Pulmonary artery (tissue), 1 donor: ENCODE measurements around the genes KRT79, KRT8 and ZNF740.

DNA sequence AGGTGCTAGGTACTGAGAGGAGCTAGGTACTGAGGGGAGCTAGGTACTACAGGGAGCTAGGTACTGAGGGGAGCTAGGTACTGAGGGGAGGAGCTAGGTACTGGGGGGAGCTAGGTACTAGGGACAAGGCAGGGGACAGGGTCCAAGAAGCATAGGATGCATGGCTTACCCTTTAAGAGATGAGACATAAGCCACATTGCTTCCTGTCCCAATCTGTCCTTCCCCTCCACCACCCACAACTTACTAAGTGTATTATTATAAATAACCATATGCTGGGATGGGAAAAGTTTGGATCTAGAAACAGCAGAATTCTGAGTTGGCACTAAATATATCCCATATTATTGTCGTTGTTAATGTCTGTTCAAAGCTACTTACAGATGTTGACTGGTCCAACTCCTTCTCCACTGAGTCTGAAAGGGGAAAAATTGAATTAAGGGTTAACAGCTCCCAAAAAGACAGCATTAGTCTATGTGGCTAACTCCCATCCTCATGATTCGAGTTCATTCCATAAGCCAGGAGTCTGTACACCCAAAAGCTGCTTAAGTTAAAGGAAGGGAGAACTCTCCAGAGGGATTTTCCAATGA lies 4.7 kb downstream of the KRT5 start:
- PRO-cap, result no peak

GRCh38 chr12:52789827-52790636 lies 5.9 kb downstream of the KRT3 start:
- PRO-cap, result no peak

DNA sequence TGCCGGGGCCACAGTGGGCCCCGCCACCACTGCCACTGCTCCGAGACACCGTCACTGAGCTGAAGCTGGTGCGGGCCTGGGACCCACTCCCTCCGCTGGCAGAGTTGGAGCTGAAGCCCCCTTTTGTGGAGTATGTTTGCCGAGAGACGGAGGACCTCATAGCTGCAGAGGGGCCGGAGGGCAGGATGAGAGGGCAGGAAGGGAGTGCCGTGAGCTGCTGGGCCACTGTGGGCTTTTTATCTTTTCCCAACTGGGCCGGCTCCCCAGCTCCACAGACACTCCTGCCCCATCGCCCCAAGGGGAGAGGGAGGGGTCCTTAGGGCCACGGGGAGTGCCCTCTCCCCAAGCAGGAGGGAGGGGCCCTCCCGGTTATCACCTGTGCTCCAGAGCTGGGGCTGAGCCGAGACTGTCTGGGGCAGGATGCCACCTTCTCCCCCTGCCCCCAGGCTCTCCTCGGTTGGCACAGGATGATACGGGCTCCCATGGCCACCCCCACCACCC lies at the start of gene KRT79:
TSS of gene KRT79 (minus strand) at position 211 of the 501 bp plus-strand sequence.
- PRO-cap, result no peak

- PRO-cap, result bidirectional peak, plus-strand start at chr12:52874511, minus-strand start at chr12:52874247
Observed at GRCh38 chr12:52873436-52874676, 25.1 kb upstream of the KRT78 start.

- PRO-cap, result no peak
Observed at GRCh38 chr12:52901374-52902323, 3.2 kb downstream of the KRT8 start.

DNA sequence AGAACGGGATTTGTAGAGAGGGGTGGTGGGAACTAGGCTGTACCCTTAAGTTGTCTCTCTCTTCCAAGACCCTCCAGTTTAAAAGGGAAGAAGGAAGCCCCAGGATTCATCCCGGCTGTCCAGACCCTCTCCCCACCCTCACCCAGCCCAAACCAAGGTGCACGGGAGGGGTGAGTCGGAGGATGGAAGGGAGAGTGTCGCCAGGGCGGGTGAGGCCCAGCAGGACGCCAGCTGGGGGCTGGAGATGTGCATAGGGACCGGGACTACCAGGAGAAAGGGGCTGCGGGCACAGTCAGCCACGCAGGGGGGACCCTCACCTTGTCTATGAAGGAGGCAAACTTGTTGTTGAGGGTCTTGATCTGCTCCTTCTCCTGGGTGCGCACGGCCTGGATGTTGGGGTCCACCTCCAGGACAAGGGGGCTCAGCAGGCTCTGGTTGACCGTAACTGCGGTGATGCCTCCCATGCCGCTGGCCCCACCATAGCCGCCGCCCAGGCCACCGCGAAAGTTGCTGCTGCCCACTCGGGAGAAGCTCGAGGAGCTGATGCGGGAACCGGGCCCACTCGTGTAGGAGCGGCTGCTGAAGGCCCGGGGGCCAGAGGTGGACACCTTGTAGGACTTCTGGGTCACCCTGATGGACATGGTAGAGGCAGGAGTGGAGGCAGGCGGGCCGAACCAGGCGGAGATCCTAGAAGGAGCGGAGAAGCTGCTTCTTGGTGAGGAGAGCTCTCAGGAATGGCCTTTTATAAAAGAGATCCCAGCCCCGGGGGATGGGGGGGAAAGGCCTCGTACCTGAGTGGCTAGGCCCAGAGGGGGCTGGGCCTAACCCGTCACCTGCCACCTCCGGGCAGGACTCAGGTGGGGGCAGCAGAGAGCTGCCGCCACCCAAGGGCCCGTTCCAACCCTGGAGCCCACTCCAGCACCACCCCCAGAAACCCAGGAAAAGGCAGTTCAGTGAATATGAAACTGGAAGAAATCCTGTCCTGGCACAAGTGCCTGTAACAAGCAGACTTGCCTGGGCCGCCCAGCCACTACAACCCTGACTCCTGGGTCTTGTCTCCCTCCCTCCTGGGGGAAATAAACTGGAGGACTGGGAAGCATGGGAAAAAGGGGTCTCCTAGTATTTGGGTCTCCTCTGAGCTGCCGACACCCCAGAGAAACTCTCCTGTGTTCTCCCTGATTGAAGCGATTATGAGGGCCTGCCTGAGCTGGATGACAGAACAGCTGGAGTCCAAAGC lies at the start of gene KRT8:
TSS of gene KRT8 (minus strand) at position 736 of the 1,237 bp plus-strand sequence.
- PRO-cap, result unidirectional peak, minus-strand start at position 744 of the sequence

DNA sequence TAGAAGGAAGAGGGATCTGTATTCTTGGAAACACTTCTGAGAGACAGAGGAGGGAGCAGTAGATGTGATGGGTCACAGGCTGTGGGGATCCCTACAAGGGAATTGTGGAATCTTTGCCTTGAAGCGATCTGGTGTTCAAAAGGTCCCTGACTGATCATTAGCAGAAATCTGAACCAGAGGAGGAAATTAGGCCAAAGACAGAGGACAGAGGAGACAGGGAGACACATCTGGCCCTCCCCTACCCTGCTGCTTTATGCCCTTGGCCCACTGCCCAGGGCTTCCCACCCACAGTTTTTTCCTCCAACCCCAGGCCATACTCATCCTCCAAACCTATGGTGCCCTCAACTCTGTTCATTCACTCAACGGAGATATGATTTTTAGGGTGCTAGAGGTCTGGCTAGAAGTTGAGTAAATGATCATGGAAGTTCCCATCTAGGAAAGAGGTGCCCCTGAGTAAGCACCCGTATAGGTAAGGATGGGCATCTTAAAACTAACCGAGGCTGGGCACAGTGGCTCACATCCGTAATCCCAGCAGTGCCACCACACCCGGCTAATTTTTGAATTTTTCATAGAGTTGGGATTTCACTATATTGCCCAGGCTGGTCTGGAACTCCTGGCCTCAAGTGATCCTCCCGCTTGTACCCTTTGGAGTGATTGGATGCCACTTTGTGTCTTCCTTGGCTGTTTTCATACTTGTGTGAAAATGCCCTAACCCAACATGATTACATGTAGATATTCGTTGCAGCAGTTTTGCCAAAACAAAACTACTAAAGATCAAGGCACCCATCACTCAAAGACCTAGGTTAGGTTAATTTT lies 4.3 kb downstream of the KRT18 start:
- PRO-cap, result no peak

- PRO-cap, result no peak
Observed at GRCh38 chr12:53005202-53005691, 1.0 kb upstream of the EIF4B start.

DNA sequence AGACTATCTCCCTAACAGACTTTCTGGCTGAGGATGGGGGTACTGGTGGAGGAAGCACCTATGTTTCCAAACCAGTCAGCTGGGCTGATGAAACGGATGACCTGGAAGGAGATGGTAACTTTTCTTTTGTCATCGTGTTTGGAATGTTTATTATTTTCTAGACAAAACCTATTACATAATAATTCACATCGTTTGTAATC lies 10.1 kb downstream of the EIF4B start:
- PRO-cap, result no peak

DNA sequence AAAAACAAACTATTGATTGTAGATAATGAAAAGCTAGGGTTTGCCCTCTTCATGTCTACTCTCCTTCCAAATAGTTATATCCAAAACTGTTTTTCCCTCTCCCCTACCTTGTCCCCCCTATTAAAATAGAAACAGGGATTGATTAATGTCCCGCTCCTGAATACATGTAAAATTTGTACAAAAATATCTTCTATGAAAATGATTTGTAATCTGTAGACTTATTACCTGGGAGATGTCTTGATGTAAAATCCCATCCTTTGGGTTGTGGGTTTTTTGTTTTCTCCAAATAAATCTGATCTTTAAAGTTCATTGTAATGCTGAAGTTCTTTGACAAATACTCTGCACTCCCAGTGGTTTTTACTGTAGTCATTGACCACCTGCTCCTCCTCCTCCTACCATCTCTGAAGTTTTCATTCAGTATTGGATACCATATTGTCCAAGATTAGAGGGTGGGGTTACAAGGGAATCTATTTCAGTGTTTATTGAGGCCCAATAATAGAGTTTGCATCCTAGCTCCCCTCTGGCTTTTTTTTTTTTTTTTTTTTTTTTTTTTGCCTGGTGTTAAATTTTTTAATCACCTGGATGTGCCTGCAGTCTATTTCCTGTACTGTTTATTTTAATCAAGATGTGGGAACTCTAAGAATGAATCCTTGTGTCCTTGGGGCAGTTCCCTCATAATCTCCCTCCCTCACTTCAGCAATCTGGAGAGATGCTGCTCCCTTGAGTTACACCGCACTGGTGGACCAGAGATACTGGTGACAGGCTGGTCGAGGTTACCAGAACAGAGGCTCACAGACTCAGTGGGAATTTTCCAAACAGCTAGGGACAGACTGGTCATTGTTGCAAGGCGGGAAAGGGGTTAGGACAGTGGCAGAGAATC lies 7.7 kb upstream of the TNS2 start:
- PRO-cap, result no peak

- PRO-cap, result bidirectional peak, plus-strand start at chr12:53047441, minus-strand start at chr12:53047063
Observed at GRCh38 chr12:53046648-53047533, 3.0 kb upstream of the TNS2 start.

- PRO-cap, result no peak
Observed at GRCh38 chr12:53060406-53061207, 10.7 kb downstream of the TNS2 start.

- PRO-cap, result no peak
Observed at GRCh38 chr12:53062447-53063607, 13.0 kb downstream of the TNS2 start.

DNA sequence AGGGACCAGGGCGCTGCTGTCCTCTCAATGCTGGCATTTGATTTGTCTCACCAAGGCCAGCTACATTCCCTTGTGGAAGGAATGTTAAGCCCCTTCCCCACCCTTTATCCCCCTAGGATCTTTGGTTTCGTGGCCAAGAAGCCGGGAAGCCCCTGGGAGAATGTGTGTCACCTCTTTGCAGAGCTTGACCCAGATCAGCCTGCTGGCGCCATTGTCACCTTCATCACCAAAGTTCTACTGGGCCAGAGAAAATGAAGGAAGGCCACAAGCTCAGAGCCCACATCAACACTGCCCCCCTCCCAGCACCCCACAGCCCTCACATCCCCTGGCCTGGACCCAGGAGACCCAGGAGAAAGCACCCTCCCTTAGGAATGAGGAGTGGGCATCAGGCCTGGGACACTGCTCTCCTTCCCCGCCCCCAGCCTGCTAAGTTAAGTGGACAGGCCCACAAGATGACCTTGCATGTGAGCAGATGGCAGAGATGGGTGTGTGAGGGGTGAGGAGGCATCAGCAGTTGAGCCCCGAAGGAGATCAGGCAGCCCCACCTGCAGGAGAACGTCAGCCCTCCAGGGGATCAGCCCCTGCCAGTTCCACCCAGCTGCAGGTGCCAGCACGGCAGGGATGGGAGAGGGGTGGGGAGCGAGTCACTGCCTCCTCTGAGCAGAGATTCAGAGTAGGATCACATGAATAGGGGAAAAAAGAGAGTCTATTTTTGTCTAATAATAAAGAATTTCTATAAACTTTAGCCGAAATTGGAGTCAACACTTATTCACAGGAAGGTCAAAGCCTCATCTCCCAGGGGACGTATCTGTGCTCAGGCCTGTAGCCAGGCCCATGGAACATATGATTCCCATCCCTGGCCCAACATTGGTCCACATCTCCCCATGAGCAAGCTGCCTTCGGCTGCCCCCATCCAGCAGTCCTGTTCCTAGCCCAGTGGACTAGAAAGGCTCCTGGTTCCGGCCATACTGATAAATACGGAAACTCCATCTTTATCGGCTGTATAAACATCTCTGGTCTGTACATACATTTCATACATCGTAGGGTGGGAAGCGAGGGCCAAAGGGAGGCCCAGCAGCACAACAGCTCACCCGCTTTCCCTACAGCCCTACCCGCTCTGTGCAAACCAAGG lies 14.1 kb downstream of the TNS2 start:
- PRO-cap, result unidirectional peak, minus-strand start at position 516 of the sequence

- PRO-cap, result no peak
Observed at GRCh38 chr12:53116140-53116653, 12.9 kb downstream of the SOAT2 start.

DNA sequence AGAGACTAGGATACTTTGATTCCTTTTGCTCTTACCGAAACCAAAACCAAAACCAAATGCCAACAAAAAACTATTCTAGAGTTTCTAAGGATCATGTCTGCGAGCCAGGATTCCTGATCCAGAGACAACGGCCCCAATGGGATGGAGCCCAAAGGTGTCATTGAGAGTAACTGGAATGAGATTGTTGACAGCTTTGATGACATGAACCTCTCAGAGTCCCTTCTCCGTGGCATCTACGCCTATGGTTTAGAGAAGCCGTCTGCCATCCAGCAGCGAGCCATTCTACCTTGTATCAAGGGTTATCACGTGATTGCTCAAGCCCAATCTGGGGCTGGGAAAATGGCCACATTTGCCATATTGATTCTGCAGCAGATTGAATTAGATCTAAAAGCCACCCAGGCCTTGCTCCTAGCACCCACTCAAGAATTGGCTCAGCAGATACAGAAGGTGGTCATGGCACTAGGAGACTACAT lies 27.3 kb upstream of the ZNF740 start:
- PRO-cap, result no peak

DNA sequence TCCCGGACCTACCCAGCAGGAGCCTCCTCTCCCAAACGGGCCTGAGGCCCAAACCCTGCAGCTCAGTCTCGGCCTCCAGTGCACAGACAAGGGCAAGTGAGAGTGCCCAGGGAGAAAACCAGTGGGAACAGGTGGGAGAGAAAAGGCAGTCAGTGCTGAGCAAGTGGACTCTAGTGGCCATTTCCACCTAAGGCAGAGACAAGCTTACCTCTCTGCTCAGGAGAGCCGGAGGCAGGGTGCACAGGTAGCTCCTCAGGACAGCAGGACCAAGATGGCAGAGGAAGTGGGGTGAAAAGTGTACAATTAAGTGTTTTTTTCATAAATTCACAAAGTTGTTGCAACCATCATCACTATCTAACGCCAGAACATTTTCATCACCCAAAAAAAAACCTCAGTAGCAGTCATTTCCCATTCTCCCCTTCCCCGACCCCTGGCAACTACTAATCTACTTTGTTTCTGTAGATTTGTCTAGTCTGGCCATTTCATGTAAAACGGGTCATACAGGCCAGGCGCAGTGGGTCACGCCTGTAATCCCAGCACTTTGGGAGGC lies 6.9 kb upstream of the ZNF740 start:
- PRO-cap, result no peak

GRCh38 chr12:53180397-53180961 lies at the start of gene ZNF740:
Gene ZNF740 (plus strand): TSS chr12:53180722.
- PRO-cap, result bidirectional peak, plus-strand start at chr12:53180696, minus-strand start at chr12:53180543; bidirectional peak, plus-strand start at chr12:53181059, minus-strand start at chr12:53180893

GRCh38 chr12:53188617-53189256 lies 8.0 kb upstream of the CSAD start:
- PRO-cap, result no peak

- PRO-cap, result no peak
Observed at GRCh38 chr12:53197312-53198152, 9.5 kb downstream of the ITGB7 start.